Right common carotid artery plus branches (tissue), 1 donor: ENCODE measurements around a stretch of chr1.

- PRO-cap, result no peak
These were observed 7.8 kb upstream of the SHISA4 start for GRCh38 chr1:201880876-201881393.

DNA sequence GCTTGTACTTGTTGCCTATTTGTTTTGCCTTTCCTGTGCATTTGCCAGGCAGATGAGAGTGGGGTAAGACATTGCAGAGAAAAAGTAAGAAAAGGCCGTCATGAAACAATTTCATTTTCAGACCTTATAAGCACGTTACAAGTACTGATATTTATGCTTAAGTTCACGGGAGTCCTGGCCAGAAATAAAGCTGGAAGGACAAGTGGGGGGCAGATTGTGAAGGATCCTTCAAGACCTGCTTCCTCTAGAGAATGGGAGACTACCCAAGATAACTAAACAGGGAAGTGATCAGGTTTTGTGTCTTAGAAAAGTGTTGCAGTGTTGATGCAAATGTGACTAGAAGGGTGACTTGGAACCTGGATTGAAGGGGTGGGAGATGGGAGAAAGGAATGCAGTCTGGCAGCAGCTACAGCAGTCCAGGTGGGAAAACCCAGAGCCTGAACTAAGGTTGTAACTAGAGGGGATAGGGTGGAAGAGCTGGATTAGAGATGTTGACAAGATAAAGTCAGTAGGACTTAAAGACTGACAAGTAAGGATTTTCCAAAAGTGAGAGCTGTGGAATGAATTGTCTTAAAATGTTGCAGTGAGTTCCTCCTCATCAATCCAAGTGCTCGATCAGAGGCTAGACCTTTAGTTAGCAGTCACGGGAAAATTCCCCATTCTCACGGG, 7.2 kb upstream of the SHISA4 start:
- PRO-cap, result no peak

- PRO-cap, result no peak
These were observed 13.4 kb downstream of the SHISA4 start for GRCh38 chr1:201902091-201902578.

- PRO-cap, result no peak
These were observed 15.2 kb downstream of the SHISA4 start for GRCh38 chr1:201903818-201904277.

- PRO-cap, result bidirectional peak, plus-strand start at chr1:201916981, minus-strand start at chr1:201916732; unidirectional peak, minus-strand start at chr1:201917053
These were observed 28.0 kb downstream of the SHISA4 start for GRCh38 chr1:201916497-201917216.

- PRO-cap, result bidirectional peak, plus-strand start at chr1:201944812, minus-strand start at chr1:201944691
These were observed 1.8 kb downstream of the LMOD1 start for GRCh38 chr1:201944503-201945043.

DNA sequence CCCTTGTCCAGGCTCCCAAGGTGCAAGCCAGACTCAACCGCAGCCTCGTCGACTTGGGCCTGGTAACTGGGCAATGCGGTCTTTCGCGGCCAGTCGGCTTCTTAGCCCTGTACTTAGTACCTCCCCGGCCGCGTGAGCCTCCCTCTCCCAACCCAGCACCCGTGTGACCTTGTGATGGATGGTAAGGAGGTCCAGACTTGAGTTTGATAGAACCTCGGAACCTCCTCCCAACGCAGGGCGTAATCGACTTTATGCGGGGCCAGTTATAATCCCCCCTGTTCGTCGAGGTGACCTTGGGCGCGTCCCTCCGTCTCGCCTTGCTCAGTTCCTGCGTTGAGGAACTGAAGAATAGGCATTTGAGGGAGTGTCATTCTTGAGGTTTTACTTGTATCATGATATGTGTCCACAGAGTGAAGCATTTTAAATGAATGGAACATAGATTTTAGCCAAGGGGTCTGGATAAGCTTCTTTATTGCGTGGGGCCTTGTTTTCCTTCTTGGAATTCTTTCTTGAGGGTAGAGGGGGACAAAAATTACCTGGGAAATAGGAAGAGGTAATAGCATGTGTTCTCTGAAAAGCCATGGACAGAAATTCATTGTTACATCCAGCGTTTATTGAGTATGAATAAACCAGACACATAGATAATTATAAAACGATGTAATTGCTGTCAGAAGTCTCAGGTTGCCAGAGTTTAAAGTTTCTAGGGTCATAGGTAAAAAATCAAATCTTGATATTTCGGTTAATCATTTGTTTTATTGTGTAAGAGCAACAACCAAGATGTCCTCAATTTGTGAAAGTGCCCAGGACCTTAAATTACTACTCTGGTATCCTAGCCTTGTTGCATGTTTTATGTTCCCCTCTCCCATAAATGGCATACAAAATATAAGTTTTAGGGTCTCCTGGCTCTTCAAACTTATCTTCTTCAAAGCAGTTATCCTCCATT, 579 bp downstream of the TIMM17A start:
- PRO-cap, result no peak

DNA sequence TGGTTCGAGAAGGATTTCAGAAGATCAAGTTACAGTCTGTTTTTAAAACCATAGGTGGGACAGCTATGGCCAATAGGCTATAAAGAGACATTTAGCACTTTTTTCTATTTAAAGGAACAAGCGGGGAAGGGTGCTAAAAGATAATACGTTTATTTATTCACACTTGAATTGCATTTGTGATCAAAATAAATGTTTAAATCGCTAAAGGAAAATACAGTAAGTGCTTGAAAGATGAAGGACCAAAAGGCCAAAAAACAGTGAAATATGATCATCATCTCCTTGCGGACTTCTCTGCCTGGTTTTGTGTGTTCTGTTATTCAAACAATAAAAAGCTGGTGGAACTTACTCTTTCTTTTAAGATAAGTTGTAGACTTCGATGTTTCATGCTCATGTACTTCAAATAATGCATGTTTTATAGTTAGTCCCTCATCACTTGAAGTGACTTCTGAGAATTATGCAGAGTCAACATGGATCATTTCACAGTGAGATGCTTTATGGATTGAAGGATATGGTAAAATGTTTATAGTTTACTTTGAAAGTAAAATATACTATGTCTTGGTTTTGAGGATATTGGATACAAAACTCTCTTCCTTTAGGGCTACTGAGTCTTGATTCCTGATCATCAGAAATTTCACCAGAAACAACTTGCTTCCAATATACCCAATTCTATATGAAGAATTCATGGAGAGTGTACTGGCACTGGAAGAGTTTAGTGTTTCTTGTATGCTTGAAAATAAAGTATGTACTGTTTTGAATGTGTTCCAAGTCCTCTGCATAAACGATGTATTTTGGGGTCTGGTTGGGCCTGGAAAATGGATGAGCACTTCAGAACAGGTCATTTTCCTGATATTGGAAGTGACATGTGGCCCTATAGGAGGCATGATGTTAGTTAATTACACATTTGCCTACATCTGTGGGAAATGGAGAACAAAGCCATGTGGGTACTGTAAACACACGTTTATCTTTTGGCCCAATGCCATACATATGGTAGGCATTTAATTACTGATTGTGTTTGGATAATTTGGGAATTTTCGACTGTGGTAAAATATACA, 12.5 kb upstream of the RNPEP start:
- PRO-cap, result no peak

- PRO-cap, result no peak
These were observed 7.3 kb upstream of the ELF3 start for GRCh38 chr1:202003001-202003589.

- PRO-cap, result no peak
These were observed 2.4 kb upstream of the ELF3 start for GRCh38 chr1:202007834-202008598.

- PRO-cap, result no peak
These were observed 3.4 kb downstream of the ELF3 start for GRCh38 chr1:202013473-202014587.

DNA sequence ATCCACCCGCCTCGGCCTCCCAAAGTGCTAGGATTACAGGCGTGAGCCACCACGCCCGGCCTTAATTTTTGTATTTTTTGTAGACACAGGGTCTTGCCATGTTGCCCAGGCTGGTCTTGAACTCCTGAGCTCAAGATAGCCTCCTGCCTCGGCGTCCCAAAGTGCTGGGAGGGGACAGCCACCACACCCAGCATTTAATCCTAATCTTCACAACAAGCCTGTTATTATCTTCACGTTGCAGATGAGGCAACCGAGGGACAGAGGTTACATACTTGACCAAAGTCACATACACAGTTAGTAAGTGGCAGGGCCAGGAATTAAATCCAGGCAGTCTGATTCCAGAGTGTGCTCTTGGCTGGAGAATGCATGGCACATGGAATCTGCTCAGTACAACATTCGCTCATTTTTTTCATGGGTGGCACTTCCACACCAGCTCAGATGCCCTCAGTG, 4.8 kb upstream of the GPR37L1 start:
- PRO-cap, result no peak

DNA sequence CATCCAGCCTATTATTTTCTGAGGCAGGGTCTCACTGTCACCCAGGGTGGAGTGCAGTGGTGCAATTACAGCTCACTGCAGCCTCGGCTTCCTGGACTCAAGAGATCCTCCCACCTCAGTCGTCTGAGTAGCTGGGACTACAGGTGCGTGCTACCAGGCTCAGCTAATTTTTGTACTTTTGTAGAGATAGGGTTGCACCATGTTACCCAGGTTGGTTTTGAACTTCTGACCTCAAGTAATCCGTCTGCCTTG, 8.0 kb downstream of the ARL8A start:
- PRO-cap, result no peak

DNA sequence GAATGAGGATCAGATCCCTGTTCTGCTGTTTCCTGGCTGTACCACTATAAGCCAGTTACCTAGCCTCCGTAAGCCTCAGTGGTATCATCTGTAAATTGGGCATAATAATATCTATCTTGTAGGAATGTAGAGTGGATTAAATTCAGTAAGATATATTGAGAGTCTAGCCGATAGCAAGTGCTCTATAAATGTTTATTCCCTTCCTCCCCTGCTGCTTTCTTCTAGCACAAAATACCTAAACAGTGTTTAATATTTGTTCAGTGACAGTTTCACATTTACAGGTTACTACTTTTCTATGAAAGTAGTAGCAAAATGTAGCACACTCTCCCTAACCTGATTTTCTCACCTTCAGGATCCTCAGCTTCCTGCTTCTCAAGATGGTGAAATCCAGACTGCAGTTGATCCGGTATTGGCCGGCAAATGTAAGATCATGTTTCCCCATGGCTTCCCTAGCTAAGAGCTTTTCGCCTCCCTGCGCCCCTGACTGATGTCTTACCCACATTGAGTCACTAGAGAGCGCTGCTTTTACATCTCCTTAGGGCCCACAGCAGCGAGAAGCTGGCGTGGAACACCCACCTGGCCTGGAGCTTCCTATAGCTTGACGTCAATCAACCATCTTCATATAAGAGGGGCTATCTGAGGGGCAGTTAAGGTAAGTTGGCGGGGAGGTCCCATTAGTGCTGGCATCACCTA, 5.8 kb downstream of the PTPN7 start:
- PRO-cap, result no peak

DNA sequence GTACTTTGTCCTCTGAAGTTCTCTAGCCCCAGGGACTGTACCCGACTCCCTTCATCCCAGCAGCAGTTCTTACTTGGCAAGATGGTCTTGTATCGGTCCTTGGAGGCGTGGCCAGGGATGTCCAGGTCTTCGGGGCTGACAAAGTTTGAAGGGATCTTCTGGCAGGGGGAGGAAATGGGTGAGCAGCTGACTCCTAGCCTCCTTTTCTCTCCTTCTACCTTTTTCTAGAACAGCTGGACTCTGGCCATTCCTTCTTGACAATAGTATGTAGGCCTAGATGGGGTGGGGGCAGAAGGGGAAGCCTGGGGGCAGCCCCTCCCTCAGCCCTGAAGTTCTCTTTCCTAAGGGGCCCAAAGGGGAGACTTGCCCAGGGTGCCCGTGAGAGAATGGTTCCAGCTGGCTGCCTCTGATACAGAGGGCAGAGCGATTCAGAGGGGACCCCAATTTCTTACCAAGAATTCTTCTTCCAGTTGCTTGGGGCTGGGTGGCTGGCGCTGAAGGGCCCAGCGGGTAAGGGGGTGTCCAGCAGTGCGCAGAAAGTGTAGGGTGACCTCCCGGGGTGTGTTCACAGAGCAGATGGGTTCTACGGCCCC, 2.6 kb downstream of the PTPN7 start:
- PRO-cap, result no peak

GRCh38 chr1:202516199-202516677, 167.7 kb downstream of the PPP1R12B start:
- PRO-cap, result no peak

DNA sequence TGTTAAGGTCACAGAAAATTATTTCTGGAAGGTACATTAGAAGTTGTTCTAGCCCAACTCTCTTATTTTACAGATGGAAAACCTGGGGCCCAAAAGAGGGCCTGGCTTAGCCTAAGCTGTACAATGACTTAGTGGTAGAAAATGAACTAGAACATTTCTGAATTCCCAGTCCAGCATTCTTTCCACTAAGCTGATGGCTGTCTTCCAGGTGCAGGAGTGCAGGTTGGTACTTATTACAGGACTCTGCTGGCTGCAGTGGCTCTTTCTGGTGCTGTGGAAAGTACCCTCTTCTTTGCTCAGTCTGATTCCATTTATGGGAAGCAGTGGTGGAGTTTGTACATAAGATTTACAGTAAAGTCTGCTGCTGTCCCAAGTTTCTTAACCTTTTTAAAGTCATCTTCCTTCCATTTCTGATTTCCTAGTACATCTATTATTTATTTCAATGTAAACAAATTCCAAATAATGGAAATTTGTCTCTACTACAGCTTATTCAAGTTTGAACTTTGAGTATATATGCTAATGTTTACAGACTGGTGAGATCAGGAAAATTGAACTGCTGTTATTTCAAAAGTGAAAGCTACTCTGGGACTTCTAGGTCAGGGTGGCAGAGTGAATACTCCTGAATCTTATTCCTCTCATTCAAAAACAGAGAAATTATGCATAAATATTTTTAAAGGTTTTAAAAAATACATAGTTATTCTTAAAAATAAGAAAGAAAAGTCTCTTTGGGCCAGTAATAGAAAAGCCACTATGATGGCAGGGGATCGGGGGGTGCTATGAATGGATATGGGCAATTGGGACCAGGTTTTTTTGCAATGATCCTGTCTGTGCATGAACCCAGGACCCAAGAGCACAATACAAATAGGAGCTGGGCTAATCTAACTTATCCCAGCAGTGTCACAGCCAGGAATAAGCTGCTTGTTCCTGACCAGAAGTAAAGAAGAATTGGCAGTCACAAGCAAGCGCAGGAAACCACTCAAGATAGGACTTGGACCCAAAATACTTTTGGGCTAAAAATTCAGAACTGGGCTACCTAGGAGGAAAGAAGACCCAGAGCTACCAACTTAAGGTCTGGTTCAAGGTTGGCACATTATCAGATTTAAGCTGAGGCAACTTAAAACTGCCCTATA, 172.0 kb downstream of the PPP1R12B start:
- PRO-cap, result no peak

DNA sequence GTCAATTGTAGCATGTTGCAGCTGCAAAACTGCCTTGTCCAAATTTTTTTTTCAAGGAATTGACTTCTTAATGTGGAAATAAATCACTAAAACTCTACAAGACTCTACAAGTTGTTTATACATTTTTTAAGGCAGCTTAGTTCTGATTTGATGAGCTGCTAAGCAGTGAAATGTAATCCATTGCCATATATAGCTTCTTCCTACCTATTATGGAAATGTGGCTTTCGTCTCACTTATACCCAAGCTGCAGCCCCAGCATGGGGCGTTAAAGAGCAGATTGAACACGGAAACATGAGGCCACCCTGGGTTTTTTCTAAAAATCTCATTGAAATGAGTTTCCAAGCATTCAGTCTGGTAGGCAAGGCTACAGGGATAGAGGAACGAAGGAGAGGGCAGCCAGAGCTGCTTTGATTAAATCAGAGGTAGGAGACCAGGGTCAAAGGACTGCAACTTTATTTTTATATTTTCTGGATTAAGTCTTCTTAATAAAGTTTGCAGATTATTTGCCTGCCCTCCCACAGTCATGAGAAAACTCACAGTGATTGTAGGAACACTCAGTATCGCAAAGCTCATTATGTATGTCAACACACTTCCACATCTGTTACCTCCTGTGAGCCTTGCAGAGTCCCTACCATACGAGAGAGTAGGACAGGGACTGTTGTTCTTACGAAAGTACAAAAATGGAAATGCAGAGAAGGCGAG, 132.0 kb downstream of the SYT2 start:
- PRO-cap, result no peak

- PRO-cap, result no peak
These were observed 46.0 kb upstream of the SYT2 start for GRCh38 chr1:202756058-202756823.

DNA sequence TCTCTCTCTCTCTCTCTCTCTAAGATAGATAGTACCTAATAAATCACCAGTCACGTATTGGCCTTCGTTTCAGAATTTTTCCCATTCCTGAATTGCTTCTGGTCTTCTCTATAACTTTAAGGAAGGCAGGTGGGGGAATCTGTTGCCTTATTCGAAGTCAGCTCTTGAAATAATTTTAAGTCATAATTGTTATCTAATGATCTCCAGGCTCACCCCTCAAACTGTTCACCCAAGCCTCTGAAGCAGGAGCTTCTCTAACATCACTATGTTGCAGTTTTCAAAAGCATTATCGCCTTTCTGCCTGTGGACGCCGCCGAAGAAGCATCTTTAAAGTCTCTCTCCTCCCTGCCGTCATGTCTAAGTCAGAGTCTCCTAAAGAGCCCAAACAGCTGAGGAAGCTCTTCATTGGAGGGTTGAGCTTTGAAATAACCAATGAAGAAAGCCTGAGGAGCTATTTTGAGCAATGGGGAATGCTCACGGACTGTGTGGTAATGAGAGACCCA, 15.5 kb downstream of the KLHL12 start:
- PRO-cap, result no peak